PC-3 (cell line): ENCODE measurements around a stretch of chr5.

DNA sequence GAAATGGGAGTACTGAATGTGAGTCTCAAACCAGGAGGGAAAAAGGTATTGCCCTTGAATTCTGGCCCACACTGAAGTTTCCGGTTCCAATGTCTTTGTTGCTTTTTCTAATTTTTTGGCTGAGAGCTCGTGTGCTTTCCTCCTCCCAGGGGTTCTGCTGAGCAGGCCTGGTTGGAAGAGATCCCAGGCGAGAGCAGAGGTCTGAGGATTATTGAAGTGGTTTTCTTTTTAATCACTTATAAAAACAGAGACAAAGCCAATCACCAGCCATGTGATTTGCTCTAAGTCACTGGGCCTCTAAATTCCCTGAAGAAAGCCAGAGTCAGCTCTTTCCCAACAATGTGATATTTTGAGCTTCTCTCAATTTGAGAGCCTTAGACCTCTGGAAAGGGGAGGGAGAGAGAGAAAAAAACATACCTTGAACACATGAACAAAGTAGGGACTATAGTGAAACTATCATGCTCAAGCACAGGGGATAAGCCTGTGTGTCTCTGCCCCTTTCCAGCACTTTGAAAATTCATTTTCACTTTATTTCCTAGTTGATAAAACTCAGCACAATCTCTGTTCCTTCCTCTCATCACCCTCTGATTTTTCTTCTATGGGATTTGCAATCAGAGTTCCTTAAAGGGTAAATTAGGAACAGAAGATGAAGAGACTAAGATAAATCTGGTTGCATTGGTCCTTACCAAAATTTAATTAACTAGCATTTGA is 420.7 kb upstream of the GRAMD2B start:
- RAMPAGE, long total RNA: no peak

DNA sequence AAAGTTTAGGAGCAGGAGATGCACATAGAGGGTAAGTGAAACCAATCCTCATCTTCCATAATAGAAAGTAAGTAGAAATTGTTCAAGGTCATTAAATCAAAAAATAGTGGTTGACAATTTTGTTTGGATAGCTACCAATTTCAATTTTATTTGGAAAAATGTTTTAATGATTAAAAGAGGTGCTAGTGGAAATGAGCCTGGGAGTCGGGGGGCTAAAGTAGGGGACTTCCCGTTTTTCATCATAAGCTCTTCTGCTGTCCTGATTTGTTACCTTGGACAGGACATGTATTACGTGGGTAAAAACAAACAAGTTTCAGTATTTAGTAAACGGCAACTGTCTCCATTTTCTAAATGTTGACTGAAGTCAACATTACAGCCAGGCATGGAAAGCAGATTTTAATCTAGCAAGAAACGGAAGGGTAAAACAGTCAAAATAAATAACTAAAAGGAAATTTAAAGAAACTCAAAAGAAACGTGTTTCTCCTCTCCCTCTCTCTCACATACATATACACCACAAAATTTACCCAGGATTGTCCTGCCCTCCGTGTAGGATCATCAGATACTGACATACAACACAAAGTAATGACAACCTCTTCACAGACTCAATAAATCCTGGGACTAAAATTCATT is 212.2 kb upstream of the GRAMD2B start:
- RAMPAGE, long total RNA: no peak

DNA sequence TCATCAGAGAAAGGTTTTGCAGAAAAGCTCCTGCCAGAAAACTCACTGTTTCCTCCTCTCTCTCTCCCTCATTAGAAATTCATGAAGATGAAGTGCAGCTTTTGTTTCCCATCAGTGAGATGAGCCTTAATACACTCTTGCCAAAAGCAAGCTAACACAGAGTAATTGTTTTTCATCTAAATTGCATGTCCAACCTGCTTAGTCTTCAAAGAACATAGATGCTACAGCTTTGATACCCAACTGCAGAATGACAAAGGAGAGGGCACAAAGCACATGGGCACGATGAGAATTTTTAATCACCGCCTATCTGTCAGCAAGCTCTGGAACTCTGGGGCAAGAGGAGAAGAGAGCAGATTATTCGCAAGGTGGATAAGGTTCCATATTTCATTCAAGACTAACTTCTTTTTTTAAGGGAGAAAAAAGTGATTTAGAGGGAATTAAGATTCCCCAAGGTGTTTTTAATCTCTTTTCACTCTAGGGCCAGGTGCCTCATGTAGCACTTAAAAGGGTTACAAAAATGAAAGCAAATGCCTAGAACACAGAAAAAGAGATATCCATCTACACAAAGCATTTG is 142.1 kb upstream of the GRAMD2B start:
- RAMPAGE, long total RNA: no peak

DNA sequence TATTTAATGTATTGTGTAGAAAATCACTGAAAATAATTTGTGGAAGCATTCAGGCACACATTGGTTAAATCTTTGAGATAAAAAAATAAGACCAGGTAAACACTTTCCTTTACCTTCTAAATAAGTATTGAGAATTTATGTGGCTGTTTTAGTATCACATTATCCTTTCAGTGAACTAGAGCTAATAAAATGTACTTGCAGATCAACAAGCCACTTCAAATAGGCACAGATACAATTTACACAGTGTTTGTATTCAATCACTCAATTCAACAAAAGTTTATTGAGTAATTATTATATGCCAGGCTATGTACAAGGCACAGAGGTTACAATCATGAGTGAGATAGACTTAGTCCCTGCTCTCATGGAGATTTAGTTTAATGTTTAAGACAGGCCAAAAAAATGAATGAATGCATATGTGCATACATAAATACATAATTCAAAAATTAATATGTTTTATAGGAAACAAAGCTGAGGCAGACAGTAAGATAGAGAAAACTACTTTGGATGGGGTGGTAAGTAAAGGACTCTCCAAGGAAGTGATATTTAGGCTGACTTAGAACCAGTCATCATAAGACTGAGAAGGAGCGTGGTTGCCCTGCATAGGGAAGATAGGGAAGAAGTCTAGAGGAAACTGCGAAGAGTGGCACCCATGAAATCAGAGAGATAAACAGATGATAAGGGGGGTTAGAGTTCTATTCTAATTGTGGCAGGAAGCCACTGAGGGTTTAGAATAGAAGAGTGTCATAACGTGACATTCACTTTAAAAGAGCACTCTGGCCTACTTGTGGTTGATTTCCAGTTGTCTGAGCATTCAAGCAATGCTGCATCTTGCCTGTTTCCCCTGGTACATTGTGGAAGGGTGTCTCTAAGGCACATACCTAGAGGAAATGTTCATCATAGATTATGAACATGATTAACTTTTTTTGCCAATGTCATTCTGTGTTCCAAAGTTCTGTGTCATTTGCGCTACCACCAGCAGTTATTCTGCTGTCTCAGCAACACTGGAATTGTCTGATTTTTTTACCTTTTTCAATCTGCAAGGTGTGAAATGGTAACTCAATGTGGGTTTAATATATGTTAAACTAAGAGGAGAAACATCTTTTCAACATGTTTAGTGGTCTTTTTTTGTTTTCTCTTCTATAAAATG is 49.6 kb upstream of the GRAMD2B start:
- RAMPAGE, long total RNA: no peak

DNA sequence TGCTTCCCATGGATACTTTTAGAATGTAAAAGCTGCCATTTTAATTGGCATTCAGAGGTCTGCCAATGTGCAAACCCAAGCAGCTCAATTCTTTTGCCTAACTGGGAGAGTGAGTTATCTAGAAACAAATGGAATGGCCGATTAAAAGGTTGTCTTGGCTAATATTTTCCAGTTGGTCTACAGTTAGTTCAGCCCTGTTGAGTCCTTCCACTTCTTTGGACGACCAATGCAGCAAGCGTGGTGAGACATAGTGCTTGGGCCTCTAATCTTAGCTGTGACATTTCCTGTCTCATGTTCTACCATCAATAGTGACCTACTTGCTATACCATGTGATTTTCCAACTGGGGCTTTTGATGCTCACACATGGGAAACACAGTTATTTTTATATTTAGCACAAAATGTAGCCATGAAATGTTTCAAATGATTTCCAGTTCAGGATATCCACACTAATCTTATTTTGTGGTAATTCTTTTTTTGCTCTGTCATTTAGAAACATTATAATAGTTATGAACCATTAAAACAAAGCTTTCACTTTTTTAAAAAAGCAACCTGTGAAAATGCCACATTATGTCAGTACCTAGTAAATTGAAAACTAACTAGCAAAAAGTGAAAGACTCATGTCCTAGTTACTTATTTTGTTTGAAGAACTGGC is 18.4 kb downstream of the MARCHF3 start:
- RAMPAGE, long total RNA: no peak

DNA sequence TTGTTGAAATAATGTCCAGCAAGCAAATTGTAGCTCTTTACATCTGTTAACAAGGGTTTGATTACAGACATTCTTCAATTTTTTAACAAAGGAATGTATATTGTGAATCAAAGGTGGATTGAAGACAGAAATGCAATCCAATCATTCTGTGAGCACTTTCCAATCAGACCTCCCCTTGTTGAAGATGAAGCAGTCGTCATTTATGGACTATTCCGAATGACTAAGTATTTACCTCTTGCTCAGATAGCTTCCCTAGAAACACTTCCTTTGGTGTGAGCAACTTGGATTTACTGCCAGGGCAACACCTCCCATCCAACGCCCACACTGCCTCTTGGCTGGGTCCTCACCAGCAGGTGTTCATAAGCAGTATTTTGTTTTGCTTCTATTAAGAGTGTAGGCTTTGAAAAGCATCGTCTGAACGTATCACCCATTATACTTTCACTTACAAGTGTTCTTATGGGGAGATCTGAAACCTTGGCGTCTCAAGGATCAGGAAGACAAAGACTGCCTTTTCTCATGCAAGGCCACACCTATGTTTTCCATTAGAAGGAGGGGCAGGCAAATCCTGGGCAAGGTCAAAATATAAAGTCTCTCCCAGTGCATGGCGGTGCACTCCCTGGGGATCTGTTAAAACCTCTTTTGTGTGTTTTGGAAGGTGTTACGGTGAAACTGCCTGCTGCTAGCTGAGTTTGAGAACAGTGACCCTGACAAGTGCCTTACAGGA is 10.5 kb upstream of the MARCHF3 start:
- RAMPAGE, long total RNA: no peak

GRCh38 chr5:127858195-127858908 is 155.2 kb downstream of the CCDC192 start:
- RAMPAGE, long total RNA: no peak

GRCh38 chr5:128112536-128113346 is 29.2 kb downstream of the SLC12A2 start:
- RAMPAGE, long total RNA: no peak

- RAMPAGE, long total RNA: no peak
These were observed 78.1 kb downstream of the SLC12A2 start for GRCh38 chr5:128161478-128162238.

- RAMPAGE, long total RNA: no peak
These were observed 19.1 kb downstream of the ISOC1 start for GRCh38 chr5:129113552-129114183.

DNA sequence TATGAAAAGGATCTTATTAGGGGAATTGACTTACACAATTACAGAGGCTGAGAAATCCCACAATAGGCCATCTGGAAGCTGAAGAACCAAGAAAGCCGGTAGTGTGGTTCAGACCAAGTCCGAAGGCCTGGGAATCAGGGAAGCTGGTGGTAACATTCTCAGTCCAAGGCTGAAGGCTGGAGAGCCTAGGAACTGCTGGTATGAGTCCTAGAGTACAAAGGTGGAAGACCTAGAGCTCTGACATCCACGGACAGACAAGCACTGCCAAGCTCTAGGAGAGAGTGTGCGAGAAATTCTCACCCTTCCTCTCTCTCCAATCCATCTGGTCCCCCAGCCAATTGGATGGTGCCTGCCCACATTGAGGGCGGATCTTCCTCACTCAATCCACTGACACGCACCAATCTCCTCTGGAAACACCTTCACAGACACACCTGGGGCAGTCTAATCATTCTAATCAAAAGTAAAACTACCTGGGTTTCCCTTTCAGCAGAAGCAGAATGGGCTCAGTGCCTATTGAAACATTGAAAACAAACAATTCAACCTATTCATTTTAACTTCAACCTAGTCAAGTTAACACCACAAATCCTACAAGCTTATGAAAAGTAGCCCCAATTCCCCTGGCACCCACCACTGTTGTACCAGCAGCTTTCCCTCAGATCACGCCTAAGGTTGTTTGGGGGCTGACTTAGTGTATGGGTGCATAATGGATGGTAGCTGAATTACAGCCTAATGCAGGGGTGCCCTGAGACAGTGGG is 19.6 kb upstream of the ADAMTS19 start:
- RAMPAGE, long total RNA: no peak

DNA sequence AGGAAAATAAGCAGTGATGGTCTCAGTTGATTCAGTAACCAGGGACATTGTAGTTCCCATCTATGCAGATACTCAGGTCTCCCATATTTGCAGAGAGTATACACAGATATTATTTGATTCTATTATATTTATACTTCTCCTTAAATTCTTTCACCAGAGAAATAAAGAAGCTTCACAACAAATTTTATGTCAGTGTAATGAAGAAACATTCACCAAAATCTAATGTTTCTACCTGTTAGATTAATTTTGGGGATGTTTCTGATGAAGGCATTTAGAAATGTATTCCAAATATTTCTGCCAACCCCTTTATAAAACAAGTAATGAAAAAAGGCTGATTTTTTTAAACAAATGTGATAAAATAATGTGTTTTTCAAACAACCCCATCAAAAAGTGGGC is 3.6 kb downstream of the MINAR2 start:
- RAMPAGE, long total RNA: no peak

GRCh38 chr5:130818048-130818466 is 347.0 kb downstream of the HINT1 start:
- RAMPAGE, long total RNA: no peak

- RAMPAGE, long total RNA: no peak
These were observed 41.8 kb downstream of the LYRM7 start for GRCh38 chr5:131212478-131213025.

- RAMPAGE, long total RNA: no peak
These were observed 6.9 kb upstream of the CDC42SE2 start for GRCh38 chr5:131256975-131257275.

DNA sequence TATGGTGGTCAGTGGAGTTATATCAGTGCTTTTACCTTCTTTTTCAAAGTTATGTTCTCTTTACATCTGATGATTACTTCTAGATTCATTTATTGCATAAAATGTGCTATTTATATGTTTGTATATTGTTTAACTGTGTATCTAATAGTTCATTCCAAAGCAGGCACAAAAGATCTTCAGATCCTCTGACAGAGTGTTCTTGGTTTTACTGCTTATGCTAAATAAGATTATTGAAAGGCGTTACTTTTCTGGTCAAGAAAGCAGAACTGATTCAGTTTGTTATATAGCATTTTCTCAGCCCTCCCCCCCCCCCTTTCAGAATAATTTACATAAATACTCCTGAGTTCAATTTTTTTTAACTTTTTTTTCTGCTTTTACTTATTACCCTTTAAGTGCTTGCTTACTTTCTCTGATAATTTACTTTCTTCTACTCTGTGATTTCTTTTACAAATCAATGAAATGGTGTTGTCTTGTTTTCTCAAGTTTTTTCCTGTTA is 15.3 kb downstream of the CDC42SE2 start:
- RAMPAGE, long total RNA: no peak

DNA sequence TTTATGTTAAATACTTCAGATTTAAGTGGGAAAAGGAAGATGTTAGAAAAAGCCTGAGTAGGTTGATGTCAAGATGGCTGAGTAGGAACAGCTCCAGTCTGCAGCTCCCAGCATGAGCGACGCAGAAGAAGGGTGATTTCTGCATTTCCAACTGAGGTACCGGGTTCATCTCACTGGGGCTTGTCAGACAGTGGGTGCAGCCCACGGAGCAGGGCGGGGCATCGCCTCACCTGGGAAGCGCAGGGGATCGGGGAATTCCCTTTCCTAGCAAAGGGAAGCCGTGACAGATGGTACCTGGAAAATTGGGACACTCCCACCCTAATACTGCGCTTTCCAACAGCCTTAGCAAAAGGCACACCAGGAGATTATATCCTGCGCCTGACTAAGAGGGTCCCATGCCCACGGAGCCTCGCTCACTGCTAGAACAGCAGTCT is 80.1 kb downstream of the CDC42SE2 start:
- RAMPAGE, long total RNA: no peak

- RAMPAGE, long total RNA: no peak
These were observed 95.3 kb downstream of the CDC42SE2 start for GRCh38 chr5:131359087-131359647.

- RAMPAGE, long total RNA: no peak
These were observed 98.4 kb downstream of the CDC42SE2 start for GRCh38 chr5:131362300-131362552.

DNA sequence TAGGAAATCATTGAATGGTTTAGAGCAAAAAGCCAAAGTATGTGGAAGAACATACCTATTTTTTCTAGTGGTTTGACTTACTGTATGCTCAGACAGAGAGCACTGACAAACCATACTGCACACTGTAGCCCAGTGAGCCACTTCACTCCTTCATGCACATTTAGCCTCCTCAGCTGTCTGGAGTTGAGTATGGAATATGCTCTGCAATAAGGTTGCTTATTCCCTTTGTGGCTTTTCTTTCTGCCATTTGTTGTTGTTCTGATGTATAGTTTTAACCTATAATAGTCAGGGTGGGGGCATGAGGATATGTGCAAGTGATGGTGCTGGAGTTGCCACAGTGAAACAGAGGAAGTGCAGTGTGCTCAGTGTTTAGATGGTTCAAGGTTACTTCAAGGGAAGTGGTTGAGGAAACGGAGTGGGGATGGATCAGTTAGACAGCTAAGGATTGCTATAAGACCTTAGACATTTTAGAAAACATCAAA is 100.7 kb downstream of the CDC42SE2 start:
- RAMPAGE, long total RNA: no peak